ENCODE measurements around a stretch of chr17.

DNA sequence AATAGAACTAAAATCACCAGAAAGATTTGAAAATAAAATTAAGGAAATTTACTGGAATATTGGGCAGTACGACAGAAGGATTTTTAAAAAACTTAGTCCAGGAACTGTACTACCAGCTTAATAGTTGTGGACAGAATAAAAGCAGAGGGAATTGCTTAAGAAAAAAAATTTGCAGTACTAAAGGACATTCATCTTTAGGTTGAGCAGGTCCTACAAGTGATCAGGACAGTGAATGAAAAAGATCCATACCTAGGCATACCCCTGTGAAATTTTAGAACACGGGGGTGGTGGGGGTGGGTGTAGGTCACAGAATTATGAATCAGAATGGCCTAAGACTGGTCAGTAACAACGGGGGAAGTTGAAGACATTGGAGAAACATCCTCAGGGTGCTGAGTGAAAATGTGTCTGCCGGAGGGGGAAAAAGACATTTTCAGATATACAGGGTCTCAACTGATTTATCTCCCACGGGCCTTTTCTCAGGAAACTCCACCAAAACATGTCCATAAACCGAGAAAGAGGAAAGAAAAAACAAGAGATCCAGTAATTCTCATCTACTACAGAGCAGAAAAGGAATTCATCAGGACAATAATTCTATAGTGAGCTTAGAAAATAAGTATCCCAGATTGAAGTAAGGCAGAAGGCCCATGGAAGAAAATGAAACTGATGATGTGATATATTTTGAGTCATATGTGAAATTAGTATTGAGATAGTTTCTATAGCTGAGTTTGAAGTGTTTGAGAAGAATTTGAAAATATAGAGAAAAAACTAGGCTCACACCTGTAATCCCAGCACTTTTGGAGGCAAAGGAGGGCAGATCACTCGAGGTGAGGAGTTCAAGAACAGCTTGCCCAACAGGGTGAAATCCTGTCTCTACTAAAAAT is 19.5 kb downstream of the LUC7L3 start:
- PRO-cap, result no peak

- PRO-cap, result no peak
Observed at GRCh38 chr17:50750887-50751355, 16.4 kb downstream of the ANKRD40CL start.

- PRO-cap, result no peak
Observed at GRCh38 chr17:50855735-50856489, 10.2 kb downstream of the TOB1 start.

GRCh38 chr17:50866479-50867349 is 560 bp upstream of the TOB1 start:
- PRO-cap, result bidirectional peak, plus-strand start at chr17:50866758, minus-strand start at chr17:50866354; bidirectional peak, plus-strand start at chr17:50867260, minus-strand start at chr17:50867159

- PRO-cap, result no peak
Observed at GRCh38 chr17:51151817-51152347, 1.5 kb upstream of the NME1 start.

DNA sequence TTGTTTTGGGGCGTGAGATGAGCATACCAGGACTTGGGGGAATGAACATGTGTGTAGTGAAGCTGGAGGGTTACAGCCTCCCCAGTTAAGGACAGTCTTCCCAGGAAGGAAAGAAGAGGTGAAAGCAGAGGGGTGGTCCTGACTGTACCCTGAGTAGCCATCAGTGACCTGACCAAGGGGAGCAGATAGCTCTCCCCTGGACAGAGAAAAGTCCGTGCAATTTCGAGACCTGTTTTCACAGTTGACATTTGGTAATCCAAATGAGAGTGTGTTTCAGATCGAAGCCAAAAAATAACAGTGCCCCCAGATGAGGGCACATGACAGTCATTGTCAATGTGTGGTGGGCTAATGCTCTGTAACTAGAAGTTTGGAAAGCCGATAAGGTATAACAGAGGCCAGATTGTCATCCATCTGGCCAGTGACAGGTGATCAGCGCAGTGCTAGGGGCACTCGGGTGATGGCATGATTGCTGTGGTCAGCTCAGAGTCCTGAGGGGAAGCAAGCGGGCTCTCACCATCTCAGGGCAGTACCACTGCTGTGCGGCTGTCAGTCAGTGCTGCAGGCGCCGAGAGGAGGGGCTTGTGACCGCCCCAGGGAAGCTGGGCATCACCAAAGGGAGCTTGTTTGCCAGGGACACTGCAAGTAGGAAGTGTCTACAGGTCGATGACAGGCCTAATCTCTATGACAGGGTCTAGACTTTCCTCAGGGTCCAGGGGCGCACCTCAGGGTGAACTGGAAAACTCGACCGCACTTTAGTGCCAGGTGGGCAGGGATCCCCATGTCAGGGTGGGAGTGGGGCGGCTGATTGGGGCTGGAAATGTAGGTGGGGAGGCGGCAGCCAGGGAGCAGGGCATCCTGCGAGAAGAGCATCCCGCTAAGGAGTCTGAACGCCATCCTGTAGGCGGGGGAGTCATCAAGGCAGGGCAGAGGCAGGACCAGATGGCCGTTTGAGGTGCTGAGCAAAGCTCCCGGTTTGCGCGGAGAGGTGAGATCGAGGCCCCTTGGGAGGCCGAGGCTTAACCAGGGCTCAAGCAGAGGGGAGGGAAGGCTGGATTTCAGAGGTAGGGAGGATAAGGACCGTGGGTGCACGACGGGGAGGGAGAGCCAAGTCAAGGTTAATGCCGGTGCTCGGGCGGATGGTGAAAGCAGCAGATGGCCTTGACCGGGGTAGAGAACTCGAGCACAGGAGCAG is 895 bp upstream of the NME2 start:
- PRO-cap, result no peak

DNA sequence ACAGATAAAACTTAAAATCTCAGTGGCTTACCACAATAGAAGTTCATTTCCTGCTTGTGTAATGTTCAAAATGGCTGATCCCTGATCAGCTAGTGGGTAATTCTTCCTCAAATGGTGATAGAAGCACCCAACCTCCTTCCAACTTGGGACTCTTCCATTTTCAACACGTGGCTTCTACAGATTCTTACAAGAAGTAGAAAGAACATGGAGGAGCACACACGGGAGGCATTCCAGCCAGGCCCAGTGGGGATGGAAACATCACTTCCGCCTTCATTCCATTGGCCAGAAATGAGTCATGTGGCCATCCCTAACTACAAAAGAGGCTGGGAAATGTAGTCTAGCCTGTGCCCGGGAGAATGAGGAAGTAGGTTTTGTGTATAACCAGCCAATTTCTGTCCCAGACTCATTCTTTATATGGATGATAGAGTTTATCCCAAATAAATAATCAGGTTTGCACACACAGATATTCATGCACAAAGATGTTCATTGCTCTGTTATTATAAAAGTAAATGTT is 112.3 kb downstream of the UTP18 start:
- PRO-cap, result no peak

GRCh38 chr17:52147919-52148262 is 10.6 kb downstream of the CA10 start:
- PRO-cap, result no peak

GRCh38 chr17:52389634-52390045 is 231.1 kb upstream of the CA10 start:
- PRO-cap, result no peak

GRCh38 chr17:55068701-55069188 is 100.2 kb downstream of the STXBP4 start:
- PRO-cap, result no peak

- PRO-cap, result no peak
Observed at GRCh38 chr17:55166516-55166944, 98.2 kb upstream of the HLF start.

DNA sequence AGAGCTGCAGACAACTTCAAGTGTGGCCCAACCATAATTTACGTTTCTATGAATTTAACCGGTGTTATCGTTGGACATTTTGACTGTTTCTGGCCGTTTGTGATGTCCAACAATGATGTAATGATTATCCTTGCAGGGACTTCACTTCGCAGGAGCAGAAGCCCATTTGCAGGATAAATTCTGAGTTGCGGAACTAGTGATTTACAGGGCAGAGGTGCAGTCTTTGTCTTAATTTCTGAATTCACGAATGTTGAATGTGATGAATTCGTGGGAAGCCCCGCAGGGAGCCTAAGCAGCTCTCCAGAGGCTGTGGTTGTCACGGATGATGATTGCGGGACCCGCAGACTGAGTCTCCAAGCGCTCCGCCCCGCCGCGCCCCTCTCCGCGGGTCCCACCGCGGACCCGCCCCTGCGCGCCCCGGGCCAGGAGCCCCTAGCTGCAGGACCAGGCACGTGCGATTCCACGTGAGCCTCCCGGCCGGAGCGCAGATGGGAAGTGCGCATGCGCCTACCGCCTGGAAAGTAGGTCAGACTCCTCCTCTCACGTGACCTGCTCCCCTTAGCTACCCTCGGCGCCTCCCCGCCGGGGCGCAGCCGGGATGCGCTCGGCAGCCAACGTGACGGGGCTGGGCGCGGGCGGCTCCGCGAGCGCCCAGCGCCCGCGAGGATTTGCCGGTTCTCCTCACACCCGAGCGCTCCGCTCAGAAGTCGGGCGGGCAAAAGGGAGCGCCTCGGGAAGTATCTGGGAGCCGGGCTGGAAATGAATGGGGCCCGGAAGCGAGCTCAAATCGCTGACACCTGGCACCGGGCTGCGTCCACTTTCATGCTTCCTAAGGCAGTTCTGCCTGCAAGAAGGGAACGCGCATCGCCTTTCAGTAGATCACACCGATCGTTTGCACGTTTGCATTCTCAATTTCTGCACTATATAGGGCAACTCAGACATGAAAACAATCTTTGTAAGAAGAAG is 26.5 kb upstream of the HLF start:
- PRO-cap, result bidirectional peak, plus-strand start at position 590 of the sequence, minus-strand start at position 481 of the sequence

- PRO-cap, result no peak
Observed at GRCh38 chr17:55238968-55239228, 25.9 kb upstream of the HLF start.

DNA sequence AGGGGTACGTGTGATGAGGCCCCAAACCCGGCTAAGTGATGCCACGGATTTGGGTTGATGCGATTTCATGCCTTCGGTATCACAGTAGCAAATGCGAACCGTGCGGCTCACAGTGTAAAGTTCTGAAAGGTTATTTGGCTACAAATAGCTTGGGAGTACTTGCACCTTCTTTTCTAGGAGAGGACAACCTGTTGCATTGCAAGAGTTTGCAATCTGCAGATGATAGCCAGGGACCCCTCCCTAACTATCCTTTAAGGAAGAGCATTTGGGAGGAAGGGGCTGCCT is 1.5 kb downstream of the HLF start:
- PRO-cap, result no peak

DNA sequence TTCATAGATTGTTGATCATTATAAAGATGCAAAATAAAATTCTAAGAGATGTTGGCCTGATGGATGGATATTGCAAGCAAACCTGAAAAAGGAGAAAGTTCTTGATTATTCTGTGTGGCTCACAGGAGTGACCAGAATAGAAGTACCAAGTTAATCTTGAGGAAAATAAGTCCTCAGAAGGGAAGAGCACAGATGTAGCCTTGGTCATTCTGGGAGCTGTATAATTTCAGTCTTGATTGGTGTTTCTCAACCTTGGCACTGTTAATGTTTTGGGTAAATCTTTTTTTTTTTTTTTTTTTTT is 5.6 kb downstream of the HLF start:
- PRO-cap, result no peak

GRCh38 chr17:55422017-55422476 is 412 bp upstream of the MMD start:
- PRO-cap, result bidirectional peak, plus-strand start at chr17:55422195, minus-strand start at chr17:55421931

DNA sequence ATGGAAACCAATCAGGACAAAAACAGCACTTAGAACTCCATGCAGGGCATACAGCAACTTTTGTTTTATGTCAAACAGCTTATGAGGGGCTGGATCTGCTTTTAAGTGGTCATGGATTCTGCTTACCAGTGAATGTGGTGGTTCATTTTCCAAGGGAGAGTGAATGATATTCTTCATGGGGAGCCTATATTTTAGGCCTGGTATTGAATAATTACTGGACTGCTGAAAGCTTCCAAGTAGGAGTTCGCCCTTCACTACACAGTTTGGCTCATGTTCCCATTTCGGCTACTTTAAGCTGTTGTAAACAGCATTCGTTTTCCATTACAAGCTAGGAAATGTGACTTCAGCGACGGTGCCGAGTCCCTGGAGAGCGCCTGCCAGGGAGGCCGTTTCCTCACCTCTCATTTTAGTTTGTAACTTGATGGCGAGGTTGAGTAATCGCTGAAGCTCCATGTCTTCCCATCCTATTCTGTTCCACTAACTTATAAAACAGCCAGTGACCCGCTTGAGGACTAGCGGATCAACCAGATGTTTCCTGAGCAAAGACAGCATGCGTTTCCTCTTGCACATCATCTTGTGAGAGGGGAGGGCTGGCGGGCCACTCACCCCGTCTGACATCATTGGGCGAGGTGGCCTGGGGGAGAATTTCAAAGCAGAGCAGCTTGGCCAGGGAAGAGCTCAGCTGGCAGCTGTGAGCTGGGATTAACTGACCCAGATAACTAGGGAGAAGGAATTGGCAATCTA is 32.8 kb downstream of the PCTP start:
- PRO-cap, result no peak

GRCh38 chr17:55833526-55833883 is 82.7 kb downstream of the PCTP start:
- PRO-cap, result no peak

DNA sequence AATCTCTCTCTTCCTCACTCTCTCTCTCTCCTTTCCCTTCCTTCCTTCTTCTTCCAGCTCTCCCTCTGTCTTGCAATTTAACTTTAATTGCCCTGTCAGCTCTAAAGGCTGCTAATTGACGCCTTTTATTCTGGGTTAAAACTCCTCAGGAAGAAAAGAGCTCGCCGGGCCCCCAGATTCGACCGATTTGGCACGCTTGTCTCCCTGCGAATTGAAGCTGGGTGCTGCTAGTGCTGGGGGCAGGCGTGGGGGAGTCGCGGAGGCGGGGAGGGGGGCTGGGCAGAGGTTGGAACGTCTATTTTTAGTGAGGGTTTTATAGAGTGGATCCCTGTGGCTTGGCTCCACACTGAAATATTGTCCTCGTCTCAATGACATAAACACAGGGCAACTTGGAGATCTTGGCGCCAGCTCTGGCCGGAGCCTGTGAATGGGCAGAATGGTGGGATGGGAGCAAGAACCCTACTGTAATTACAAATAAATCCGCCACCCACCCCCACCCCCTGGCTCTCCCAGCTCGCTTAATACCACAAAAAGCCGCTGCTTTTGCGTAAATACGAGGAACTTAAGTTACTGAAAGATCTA is 15.7 kb upstream of the NOG start:
- PRO-cap, result no peak

DNA sequence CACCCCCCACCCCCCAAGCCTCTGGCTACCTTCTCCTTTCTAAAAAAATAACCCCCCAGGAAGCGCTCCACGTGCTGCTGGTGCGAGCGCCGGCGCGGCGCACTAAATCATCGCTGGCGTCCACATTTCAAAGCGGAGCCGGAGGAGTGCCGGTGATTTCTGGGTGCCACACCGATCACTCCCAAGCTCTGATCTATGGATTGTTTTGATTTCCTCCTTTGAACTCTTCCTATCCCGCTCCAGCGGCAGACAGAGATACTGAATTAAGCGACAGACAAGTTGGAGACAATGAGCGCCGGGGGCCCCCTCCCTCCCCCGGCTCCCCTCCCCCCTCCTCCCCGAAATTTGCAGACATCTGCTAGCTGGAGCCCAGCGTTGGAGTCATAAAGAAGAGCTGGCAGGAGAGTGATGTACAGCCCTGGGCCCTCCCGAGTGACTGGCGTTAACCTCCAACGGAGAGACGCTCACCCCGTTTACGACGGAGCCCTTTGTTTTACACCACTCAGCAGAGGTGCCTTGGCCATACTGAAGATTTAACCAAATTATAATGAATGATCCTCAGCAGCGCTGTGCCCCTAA is 85.1 kb downstream of the NOG start:
- PRO-cap, result no peak

Data from tibial artery (tissue), 1 donor.